HCT116 (cell line): Measurements from ENCODE around the genes NPTXR and APOBEC3F.

GRCh38 chr22:38490862-38492024, 14.9 kb downstream of the DDX17 start:
- RRBS = no CpG with 5 or more reads among the region's 4 CpGs

DNA sequence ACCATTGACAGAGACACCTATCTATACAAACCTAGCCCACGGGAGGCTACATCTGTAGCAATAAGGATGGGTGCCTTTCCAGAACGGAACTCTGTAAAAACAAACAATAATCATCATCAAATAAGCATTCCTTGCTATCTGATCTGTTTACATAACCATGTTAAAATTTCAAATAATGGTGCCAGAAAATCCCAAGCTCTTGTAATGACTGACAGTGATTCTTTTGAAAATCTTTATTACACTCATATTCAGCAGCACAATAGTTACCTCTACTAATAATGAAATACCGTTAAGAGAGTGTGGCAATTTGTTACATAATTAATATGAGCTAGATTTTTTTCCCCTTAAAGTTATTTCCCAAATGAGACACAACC, 14.1 kb downstream of the DDX17 start:
- RRBS = no CpG with 5 or more reads among the region's 3 CpGs

DNA sequence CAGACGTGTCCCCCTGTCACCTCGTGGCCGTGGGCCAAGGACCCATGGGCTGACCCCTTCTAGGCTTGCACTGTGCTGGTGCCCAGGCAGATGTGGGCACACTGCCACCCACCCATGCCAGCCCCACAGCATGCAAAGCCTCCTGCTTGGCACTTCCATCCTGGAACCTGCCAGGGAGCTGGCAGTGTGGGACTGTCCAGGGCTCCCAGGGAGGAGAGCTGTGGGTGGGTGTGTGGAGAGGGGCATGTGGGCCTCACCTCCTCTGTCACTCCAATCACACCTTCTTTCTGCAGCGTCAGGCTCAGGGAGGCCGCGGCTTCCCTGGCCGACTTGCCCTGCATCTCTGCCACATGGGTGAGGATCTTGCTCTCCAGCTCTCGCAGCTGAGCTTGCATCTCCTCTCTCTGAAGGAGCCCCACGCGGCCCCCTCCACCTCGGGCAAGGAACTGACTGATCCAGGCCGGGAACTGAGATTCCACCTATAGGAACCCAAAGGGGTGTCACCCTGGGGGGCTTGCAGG, 16.3 kb downstream of the SUN2 start:
- RRBS = no CpG with 5 or more reads among the region's 12 CpGs

DNA sequence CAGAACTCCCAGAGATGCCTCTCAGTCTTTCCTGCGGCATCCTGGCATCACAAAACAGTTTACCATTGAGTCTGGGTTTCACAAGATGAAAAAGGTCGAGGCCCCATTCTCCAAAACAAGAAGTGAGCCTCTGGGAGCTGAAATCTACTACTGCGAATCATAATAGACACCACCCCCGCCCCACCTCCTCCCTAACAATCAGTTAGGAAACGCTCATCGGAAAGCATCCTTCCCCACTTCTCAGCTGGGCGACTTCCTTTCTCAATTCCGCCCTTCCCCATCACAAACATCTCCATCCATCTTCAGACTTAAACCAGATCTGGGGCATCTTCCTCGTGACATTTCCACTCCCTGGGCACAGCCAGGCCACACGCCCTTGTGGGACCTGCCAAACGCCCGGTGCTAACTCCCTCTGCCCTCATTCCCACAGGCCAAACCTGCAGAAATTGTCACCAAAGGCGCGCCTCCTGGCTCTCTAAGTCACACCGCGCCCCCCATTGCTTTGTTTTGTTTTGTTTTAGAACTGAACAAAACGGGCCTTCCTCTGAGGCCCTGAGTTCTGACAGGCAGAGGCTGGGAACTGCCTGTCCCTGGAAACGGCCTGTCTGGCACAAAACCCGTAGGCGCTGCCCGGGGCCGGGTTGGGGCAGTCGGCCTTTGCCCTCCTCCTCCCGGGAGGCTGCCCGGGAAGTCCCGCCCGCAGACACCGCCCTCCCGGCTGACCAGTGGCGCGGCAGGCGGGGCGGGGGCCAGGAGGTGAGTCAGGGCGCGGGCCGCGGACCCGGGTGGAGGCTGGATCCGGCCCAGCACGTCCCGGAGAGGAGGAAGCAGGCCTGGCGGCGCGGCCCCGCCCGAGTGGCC, 733 bp downstream of the SUN2 start:
- RRBS = 1% methylated on average over 16 of the region's 46 CpGs

DNA sequence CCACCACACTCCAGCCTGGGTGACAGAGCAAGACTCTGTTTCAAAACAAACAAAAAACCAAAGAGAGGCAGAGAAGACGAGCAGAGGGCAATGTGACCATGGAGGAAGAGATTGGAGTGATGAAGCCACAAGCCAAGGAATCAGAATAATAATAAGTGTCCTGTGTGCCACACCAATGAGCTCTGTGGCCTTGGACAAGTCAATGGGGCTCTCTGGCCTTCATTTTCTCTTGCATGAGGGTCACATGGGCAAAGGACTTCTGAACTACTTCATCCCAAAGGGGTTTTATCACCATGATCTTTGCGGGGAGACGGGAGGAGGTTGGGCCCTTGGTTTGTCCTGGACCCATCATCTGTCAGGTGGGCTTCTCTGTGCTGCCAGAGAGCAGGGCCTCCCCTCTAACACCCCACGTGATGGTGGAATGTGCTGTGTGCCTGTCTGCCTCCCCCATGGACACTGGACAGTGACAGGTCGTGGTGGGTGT, 2.3 kb upstream of the SUN2 start:
- RRBS = no CpG with 5 or more reads among the region's 5 CpGs

DNA sequence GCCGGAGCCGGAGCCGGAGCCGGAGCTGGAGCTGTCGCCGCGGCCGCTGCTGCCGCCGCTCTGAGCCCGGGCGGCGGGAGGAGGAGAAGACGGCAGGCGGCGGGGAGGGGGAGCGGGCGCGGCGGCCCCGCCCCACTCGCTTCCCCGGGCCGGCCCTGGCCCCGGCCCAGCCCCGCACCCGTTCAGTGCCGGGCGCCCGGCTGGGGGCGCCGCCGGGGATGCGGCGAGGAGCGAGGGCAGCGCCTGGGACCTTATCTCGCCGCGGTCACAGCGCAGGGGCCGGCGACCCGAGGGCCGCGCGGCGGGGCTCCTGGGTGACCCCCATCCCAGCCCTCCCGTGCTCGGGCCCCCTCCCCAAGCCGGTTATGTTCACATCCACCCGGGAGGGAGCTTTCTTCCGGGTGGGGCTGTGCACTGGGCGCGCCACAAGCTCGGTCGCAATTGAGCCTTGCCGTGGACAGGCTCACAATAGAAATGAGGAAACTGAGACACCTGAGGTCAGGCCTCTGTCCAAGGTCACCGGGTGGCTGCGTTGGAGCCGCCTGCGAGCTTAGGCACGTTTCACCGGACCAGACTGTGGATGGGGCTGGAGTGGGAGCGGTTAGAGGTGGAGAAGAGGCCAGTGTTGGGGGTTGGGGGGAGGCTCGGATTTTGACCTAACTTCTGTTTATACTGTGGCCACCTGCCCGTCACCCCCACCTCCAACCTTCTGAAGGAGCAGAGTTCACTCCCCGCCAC, at the start of gene NPTXR:
Gene NPTXR (minus strand): TSS at position 62 of the 738 bp plus-strand sequence.
- RRBS = 1% methylated on average over 44 of the region's 68 CpGs

GRCh38 chr22:38921055-38921636, 36.3 kb upstream of the APOBEC3A start:
- RRBS = no CpG with 5 or more reads among the region's 10 CpGs

- RRBS = no CpG with 5 or more reads among the region's 12 CpGs
These were observed 7.5 kb downstream of the APOBEC3A start for GRCh38 chr22:38964744-38965463.

- RRBS = no CpG with 5 or more reads among the region's 29 CpGs
These were observed at the start of gene APOBEC3F for GRCh38 chr22:39040393-39041475. Gene APOBEC3F (plus strand): TSS chr22:39040864.

DNA sequence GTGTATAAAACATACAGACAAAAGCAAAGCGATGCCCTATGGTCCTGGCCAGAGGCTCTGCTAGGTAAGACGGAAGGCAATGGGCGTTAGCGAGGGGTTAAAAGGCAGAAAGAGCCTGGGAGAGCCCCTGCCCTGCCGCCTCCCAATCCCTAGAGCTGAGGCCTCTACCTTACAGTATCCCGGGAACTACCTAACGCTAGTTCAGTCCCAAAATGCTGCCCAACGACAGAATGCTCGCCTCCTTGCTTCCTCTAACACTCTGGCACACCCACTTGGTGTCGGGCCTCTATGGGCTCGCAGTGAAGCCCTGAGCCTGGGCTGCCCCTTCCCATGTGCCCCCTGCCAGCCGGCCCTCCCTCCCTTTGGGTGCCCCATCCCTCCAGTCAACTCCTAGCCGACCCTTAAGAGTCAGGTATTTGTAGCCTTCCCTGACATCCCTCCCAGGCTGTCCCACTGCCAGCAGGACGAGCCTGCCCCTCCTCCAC, 8.5 kb downstream of the CBX7 start:
- RRBS = no CpG with 5 or more reads among the region's 14 CpGs

DNA sequence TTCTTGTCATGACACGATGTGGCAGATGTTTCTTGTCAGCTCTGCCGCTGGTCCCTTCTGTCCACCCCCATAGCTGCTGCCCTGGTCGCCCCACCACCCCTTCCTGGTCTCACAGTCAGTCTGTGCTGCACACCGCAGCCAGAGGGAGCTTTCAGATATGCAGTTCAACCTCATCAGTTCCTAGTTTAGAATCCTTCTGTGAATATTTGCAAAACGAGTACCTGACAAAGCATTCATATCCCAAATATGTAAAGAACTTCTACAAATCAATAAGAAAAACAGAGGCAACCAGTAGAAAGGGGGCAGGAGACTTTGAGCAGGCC, 33.3 kb upstream of the CBX7 start:
- RRBS = no CpG with 5 or more reads among the region's 5 CpGs

DNA sequence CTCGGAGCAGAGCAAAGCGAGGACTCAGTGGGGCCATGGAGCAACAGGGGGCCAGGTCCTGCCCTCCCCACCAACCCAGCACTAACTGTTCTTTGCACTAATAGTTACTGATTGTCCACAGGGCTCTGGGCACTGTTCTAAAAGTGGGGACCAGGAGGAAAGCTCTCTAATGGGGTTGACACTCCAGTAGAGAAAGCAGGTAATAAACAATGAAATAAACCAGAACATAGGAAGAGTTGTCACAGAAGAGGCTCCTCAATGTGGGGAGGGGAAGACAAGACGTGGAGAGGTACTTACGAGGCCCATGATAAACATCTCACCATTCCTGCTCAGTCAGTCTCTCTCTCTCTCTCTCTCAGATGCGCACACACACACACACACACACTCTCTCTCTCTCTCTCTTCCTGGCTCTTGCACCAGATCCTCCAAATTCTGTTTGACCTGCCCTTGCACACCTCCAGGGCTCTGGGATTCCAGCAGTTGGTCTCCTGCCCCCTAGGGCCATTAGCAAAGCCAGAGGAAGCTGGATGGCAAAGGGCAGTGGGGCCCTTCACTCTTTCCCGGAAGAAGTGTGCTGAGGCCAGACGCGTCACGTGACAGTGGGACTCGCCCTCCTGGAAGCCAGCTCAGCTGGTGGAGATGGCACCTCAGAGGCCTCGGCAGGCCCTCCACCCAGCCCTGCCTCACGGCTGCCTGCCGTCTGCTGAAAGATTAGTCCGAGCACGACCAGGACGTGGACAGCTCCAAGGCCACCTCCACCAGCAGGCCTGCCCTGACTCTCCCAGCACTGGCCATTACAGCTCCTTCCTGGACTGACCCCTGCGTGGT, 4.0 kb downstream of the PDGFB start:
- RRBS = no CpG with 5 or more reads among the region's 17 CpGs

- RRBS = no CpG with 5 or more reads among the region's 19 CpGs
These were observed 10.1 kb downstream of the RPL3 start for GRCh38 chr22:39309262-39309874.

- RRBS = no CpG with 5 or more reads among the region's 2 CpGs
These were observed 6.8 kb downstream of the RPL3 start for GRCh38 chr22:39312698-39313030.

GRCh38 chr22:39318546-39318884, 908 bp downstream of the RPL3 start:
- RRBS = no CpG with 5 or more reads among the region's 8 CpGs

DNA sequence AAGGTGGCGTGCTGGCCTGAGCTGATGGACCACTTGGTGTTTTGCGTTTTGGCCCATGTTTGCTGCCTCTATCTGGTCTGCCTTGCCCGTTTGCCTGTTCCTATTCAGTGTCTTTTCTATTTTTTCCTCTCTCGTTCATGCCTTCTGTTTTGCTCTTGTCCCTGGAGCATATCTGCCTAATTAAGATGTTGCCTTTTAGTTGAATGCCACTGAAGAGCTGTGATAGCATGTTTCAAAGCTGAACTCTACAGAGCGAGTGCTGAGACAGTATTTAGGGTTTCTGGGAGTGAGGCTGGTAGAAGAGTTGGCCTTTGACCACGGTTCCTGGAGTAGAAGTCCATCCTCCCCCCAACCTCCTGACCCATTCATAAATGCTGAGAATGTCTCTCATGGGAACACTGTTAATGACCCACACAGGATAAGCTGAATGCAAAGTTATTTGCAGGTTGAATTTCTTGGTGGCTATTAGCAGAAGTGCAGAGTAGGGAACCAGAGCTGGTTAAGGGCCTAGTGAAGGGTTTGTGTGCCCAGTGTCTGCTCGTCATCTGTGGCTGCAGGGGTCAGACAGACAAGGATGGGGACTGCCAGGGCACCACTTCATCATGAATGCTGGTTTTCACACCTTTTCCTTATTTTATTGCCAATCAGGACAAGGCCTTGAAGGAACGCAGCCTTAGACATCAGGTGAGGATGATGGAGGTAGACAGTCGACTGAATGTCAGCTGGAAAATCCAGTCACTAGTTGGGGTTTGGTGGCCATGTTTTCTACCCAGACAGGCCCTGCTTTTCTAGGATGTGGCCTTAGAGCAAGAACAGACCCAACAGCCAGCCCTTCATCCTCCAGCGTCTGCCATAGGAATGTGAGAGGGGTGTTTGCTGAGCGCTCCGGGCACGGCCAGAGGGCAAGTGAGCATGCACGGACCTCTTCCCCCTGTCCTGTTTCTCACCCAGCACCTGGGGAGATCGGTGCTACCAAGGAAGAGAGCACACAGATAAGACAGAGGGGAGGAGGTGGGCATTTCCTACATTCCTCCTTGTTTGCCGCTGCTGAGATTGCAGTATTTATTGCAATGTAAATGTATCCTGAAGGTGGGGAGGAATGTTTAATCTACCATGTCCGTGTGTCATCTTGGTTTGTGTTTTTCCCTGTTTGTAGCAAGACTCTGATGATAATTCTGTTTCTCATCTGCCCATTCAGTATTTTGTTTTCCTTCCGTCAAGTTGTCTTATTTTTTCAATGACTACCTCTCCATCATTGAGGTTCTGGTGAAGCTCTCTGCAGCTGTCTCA, 5.3 kb upstream of the ATF4 start:
- RRBS = no CpG with 5 or more reads among the region's 18 CpGs

- RRBS = no CpG with 5 or more reads among the region's 21 CpGs
These were observed 2.4 kb downstream of the ATF4 start for GRCh38 chr22:39522524-39523428.

GRCh38 chr22:39663692-39664132, 93.2 kb downstream of the CACNA1I start:
- RRBS = no CpG with 5 or more reads among the region's 22 CpGs

DNA sequence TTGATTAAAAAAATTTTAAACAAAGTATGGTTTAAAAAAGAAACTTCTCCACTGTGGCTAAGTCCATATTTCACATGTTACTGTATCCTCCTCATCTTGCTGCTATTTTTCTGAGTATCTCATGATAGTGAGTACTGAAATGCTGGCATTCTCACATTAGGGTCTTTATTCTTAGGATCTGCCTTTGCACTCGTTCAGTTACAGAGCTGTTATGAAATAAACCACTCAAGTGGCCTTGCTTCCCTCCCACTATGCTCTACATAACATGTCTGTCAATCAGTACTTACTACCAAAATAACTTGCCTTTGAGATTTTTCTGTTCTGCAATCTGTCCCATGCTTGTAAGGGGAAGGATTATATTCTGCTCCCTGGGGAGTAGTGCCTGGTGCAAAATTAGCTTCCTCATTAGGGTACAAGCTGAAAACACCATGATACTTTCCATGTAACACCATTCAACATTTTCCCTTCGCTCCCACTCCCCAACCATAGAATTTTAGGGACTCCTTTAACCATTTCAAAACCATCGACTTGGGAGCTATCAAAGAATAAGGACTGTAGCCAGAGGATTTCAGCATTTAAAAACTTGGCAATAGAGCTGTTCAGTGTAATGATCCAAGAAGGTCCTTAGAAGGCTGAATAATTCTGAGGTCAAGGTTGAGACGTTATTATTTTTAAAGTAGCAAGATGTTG, 1.9 kb upstream of the GRAP2 start:
- RRBS = no CpG with 5 or more reads among the region's 4 CpGs

GRCh38 chr22:39937601-39938141, 22.5 kb upstream of the TMA7B start:
- RRBS = no CpG with 5 or more reads among the region's 7 CpGs